ENCODE measurements around a stretch of chr10.

DNA sequence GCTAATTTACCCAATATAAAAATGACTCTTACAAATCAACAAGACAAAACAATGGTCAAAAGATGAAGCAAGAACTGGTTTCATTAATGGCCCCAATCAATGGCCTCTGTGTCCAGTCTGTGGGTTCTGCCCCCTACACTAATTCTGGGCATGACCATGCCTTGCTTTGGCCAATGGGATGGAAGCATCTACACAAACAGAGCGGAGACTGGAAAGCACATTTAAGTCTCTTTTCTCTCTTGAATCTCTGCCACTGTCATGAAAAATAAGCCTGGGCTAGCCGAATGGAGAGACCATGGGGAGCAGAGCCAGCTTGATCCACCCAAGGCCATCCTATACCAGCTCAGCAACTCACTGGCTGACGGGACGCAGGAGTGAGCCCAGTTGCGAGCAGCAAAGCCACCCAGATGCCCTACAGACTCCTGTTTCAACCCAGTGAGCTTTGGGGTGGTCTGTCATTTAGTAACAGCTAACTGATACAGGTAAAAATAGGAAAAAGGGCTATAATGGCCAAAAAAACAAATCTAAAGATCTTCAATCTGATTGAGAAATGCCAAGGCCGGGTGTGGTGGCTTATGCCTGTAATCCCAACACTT is 30.8 kb downstream of the ANKRD16 start:
- PRO-cap = unidirectional peak, plus-strand start at position 250 of the sequence
- RAMPAGE, long total RNA, 2 experiments = no peak in any of the 2 experiments

- PRO-cap = no peak
- RAMPAGE, long total RNA, 2 experiments = no peak in any of the 2 experiments
Observed at GRCh38 chr10:5885599-5886215, 4.0 kb downstream of the ANKRD16 start.

DNA sequence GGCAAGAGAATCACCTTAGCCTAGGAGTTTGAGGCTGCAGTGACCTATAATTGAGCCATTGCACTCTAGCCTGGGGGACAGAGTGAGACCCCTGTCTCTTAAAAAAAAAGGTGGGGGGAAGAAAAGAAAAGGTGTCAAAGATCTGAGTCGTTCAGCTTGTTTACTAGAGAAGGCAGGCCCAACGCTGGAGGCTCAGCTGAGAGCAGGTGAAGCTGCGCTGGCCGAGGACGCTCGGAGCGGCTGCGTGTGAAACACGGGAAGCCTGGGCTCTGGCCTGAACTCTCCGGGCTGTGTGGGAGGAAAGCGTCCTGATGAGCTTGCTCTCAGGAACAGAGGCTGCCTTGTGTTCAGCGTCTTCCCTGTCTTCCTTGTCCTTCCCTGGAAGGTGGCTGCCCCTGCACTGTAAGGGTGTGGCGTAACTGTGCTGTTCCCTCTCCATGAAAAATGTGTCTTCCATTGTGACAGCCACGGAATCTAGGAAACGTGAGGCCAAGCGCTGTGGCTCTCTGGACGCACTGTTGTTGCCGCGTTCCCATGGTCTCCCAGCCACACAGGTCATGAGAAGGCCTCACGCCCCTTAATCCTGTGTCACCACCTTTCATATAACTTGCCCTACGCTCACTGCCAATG is 15.9 kb downstream of the IL15RA start:
- PRO-cap = no peak
- RAMPAGE, long total RNA, 2 experiments = no peak in any of the 2 experiments

- PRO-cap = no peak
- RAMPAGE, long total RNA, 2 experiments = no peak in any of the 2 experiments
Observed at GRCh38 chr10:5978526-5979051, 1.2 kb upstream of the IL15RA start.

DNA sequence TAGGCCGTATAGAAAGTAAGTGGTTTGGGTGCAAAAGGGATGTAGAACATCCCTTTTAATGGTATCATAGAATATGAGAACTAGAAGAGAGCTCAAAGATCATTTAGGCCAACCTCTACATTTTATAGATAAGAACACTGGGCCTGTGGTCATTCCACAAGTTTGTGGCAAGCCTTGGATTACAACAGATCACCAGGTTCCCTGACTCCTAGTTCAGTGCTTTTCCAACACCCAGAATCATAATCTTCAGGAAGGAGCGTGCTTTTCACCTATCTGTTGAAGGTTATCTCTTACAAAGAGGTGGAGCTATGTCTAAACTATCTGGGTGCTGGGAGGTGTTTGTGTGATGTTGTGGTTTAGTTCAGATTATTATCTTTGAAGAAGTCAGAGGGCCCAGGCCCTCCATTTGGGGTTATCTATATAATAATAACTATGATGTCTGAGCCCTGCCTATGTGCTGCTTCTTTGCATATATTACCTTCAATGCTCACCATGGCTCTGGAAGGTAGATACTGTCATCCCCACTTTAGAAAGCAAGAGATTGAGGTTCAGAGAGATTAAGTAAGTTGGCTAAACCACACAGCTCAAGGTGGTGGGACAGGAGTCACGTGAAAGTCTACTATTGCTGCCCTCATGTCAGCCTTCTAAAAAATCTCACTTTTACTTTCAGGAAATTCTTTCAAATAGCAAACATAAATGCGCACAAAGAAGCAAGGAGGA is 24.0 kb downstream of the IL2RA start:
- PRO-cap = no peak
- RAMPAGE, long total RNA, 2 experiments = no peak in any of the 2 experiments

DNA sequence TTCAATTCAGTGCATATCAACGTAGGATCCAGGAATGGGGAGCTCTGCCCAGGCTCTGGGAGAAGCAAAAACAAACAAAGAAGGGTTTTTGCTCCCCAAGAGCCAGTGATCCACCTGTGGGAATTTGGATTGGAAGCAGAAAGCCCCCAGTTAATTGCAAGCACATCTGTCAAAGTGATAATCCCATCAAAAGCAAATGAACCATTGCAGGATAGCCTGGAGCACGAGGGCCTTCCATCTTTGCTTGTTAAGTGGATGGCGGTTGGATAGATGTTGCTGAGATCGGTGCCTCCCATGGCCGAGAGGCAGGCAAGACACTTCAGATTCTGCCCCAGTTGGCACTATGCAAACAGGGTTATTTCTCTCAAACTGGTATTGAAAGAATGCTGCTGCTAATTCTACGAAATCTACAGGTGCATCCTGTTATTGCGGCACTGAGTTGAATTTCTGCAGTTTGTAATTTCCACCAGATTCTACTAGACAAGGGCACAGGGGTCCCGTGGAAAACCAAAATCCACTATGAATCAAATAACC is 6.8 kb upstream of the IL2RA start:
- PRO-cap = no peak
- RAMPAGE, long total RNA, 2 experiments = no peak in any of the 2 experiments

DNA sequence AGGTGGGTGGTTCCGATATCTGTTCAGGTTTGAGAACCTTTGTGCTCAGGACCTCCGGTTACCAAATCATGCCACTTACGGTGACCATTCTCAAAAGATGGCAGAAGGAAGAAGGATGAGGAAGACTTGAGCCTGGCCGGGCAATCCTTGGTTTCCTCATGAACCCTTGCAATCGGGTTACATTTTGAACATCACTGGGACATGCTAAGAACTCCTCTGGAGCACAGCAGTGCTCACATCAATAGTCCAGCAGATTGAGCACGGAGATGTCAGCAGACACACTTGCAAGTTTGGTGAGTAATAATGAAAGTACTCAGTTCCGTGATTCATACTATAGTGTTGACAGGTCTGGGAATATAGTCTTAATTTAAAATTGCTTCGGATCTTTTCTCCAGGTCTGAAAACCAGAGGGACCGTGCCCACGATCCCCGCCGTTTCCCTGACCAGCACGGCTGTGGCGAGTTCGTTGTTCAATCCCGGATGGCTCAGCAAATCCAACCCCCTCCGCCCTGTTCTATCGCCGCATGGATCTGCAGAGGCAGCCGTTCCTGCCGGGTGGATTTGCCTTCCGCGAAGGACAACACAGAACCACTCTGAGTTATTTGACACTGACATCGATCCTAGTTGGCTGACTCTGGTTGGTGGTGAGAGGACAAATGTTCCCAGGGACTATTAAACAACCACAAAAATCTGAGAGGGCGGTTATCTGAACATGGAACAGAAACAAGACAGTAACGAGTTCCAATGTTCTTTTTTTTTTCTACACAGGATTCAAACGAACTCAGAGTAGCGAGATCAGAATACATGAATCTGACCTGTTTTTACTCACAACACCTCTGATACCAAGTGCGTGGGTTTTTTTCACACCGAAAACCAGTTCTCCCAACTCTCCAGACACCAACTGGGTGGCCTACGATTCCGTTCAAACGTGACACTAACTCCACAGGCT is 52.5 kb downstream of the RBM17 start:
- PRO-cap = bidirectional peak, plus-strand start at position 400 of the sequence, minus-strand start at position 218 of the sequence; bidirectional peak, plus-strand start at position 701 of the sequence, minus-strand start at position 569 of the sequence
- RAMPAGE, long total RNA, 2 experiments = no peak in any of the 2 experiments

DNA sequence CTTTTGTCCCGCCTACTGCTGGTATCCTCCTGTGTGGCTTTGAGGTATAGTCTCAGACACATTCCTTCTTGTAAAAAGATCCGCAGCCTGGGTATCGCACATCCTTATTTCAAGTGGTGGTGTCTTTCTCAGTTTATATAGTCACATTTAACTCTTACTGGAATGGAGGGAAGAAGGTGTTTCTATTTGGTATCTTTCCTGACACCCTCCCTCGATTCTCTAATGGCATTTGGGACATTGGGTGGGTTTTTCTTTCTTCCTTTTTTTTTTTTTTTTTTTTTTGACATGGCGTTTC is 2.3 kb downstream of the PFKFB3 start:
- PRO-cap = no peak
- RAMPAGE, long total RNA, 2 experiments = no peak in any of the 2 experiments

- PRO-cap = no peak
- RAMPAGE, long total RNA, 2 experiments = no peak in any of the 2 experiments
Observed at GRCh38 chr10:6227977-6229065, 25.6 kb downstream of the PFKFB3 start.

DNA sequence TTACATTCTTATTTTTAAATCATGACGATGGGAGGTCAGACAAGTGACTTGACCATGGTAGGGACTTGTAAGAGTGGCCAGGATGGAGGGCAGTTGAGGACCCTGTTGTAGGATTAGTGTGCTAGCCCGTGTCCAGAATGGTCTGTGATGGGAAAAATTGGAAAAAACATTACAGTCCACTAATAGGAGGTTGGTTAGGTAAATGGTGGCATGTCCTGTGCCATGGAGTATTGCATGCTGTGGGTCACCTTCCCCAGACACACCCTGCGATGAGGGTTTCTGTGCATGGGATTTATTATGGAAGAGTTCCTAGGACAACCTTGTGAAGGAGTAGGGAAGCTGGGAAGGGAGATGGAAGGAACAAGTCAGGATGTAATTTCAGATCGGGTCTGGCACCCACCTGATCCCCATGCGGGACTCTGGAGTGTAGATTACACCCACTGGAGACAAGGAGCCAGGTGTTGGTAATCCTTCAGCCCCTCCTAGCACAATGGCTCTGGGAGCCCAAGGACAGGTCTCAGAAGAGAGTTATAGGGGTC is 54.8 kb downstream of the PFKFB3 start:
- PRO-cap = no peak
- RAMPAGE, long total RNA, 2 experiments = no peak in any of the 2 experiments

DNA sequence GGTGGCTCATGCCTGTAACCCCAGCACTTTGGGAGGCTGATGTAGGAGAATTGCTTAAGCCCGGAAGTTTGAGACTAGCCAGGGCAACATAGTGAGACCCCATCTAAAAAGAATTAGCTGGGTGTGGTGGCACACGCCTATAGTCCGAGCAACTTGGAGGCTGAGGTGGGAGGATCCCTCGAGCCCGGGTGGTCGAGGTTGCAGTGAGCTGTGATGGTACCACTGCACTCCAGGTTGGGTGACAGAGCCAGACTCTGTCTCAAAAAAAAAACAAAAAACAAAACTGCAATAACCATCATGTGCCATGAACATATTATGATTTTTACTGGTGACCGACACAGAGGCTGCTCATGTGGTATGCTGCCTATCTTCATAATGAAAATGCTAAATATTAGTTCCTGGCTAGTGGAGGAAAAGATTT is 71.9 kb downstream of the PFKFB3 start:
- PRO-cap = no peak
- RAMPAGE, long total RNA, 2 experiments = no peak in any of the 2 experiments

DNA sequence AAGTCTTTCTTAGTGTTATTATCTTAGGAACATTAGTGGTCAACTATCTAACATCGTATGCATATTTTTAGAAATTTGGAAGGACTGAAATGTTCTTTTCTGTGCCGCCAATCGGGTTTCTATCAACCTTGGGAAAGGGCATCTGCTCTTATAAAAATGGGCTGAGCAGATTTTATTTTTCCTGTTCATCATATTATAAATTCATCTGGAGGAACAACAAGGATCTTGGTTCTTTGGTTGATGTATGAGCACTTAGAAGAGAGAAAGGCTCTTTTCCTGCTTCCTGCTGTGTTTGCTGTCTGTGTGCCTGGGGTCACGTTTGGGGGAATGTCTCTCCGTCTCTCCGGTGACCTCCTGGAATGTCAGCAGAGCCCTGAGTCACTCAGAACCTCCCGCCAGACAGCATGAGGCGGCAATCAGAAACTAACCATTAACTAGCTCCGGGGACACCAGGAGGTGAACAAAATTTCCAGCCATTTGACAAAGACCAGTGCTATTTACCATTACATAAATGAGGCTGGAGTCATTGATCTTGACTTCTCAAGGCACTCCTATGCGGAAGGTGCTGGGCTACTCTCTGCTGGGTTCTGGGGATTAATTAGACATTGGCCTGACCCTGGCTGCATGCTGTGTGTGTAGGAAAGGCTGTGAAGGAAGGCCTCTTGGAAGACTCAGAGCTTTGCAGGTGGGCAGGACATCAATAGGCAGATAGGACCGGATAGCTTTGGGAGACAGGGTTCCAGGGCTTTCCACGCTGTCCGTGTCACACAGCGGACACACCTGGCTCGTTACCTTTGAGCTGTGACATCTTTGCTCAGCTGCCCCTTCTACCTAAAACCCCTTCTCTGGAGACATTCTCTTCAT is 76.8 kb downstream of the PFKFB3 start:
- PRO-cap = no peak
- RAMPAGE, long total RNA, 2 experiments = no peak in any of the 2 experiments

- PRO-cap = no peak
- RAMPAGE, long total RNA, 2 experiments = no peak in any of the 2 experiments
Observed at GRCh38 chr10:6515333-6515950, 64.6 kb downstream of the PRKCQ start.

DNA sequence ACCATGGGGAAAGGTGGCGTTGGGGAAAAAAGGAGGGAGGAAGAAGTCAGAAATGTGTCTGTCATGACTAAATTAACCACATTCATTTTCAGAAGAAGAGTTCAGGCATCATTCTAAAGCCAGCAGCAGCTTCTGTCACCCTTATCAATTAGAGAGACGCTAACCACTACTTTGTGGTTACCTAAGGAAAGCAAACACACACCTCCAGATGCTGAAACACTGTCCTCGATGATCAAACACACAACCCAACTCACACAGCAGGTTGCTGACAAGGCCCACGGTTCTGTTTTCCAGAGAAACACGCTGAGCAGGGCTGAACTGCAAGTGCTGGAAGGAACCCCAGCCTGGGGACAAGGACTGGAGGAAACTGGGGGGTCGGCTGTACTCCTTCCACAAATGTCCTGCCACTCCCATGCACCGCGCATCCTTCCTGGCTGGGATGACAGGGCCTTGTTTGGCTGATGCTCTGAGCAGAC is 36.6 kb downstream of the PRKCQ start:
- PRO-cap = no peak
- RAMPAGE, long total RNA, 2 experiments = no peak in any of the 2 experiments

DNA sequence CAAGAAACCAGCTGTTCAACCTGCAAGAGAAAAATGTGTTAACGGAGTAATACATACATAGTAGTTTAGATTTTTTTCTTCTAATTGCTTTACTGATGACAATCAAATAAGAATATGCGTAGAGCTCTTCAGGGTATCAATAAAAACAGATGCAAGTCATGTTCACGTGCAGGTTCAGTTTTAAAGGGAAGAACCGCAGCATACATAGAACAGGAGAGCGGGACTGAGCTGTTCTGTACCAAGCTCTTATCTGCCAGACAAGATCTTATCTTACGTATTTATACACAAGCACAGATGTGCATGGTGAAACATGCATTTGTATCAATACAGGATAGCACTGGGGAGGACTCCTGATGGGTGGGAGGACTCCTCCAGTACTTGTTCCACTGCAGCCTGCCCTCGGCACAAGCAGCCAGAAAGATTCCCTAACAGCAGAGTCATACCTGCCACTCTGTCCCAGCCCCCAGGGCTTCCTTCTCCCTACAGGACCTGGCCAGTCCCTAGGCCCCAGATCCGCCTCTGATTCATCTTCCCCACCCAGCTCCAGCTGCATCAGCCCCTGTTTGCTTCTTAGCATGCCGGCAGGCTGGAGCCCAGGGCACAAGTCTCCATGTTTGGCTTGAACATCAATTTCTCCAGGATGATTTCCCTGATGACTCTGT is 13.1 kb upstream of the PRKCQ start:
- PRO-cap = no peak
- RAMPAGE, long total RNA, 2 experiments = no peak in any of the 2 experiments

- PRO-cap = no peak
- RAMPAGE, long total RNA, 2 experiments = no peak in any of the 2 experiments
Observed at GRCh38 chr10:7034991-7035540, 375.8 kb downstream of the SFMBT2 start.

GRCh38 chr10:7172385-7172816 is 238.4 kb downstream of the SFMBT2 start:
- PRO-cap = no peak
- RAMPAGE, long total RNA, 2 experiments = no peak in any of the 2 experiments

GRCh38 chr10:7345515-7346214 is 65.2 kb downstream of the SFMBT2 start:
- PRO-cap = no peak
- RAMPAGE, long total RNA, 2 experiments = no peak in any of the 2 experiments

DNA sequence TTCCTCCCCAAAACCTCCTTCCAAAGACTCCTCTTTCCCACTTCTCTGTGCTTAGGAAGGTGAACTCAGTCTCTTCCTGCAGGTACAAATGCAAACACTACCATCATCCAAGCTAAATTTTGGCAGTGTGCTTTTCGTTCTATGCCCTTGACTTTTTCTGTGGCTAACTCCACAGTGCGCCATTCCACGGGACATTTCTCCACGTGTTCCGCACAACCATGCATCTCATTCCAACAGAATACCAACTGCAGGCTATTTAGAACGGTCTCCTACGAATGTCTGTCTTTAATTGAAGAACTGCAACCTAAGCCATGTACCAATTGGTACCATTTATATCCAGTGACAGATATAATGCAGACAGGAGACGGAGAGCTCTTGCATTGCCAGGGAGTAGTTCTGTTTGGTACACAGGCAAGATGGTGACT is 9.2 kb downstream of the SFMBT2 start:
- PRO-cap = no peak
- RAMPAGE, long total RNA, 2 experiments = no peak in any of the 2 experiments

GRCh38 chr10:7480820-7481322 is 70.0 kb upstream of the SFMBT2 start:
- PRO-cap = no peak
- RAMPAGE, long total RNA, 2 experiments = no peak in any of the 2 experiments

Measured in lower leg skin (tissue), 2 donors.